Endothelial cell of umbilical vein (primary cell): ENCODE measurements around a stretch of chr12.

DNA sequence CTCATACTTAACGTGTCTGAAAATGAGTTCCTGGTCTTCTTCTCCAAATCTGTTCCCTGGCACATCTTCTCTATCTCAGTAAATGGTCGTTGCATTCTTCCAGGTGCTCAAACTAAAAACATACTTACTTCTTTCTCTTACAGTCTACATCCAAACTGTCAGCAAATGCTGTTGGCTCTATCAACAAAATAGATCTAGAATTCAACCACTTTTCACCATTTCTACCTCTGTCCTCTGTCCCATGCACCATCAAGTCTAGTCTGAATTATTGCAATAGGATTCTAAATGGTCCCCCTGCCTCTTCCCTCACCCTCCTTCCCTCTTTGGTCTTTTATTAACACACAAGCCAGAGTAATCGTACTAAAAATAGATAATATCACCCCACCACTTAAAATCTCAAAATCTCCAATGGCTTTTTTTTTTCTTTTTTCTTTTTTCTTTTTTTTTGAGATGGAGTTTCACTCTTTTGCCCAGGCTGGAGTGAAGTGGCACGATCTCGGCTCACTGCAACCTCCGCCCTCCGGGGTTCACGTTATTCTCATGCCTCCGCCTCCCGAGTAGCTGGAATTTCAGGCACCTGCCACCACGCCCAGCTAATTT lies 17.9 kb downstream of the NTN4 start:
- PRO-cap, result no peak
CAGE:
- cytosol, long polyA minus RNA, result no peak
- cytosol, long polyA plus RNA, result no peak
- long polyA plus RNA, result no peak
- nucleus, long polyA minus RNA, result no peak
- nucleus, long polyA plus RNA, result start-site peak on the minus strand centred at position 307 of the sequence, 202 bp wide, 159 and 99 reads in 2 replicates

DNA sequence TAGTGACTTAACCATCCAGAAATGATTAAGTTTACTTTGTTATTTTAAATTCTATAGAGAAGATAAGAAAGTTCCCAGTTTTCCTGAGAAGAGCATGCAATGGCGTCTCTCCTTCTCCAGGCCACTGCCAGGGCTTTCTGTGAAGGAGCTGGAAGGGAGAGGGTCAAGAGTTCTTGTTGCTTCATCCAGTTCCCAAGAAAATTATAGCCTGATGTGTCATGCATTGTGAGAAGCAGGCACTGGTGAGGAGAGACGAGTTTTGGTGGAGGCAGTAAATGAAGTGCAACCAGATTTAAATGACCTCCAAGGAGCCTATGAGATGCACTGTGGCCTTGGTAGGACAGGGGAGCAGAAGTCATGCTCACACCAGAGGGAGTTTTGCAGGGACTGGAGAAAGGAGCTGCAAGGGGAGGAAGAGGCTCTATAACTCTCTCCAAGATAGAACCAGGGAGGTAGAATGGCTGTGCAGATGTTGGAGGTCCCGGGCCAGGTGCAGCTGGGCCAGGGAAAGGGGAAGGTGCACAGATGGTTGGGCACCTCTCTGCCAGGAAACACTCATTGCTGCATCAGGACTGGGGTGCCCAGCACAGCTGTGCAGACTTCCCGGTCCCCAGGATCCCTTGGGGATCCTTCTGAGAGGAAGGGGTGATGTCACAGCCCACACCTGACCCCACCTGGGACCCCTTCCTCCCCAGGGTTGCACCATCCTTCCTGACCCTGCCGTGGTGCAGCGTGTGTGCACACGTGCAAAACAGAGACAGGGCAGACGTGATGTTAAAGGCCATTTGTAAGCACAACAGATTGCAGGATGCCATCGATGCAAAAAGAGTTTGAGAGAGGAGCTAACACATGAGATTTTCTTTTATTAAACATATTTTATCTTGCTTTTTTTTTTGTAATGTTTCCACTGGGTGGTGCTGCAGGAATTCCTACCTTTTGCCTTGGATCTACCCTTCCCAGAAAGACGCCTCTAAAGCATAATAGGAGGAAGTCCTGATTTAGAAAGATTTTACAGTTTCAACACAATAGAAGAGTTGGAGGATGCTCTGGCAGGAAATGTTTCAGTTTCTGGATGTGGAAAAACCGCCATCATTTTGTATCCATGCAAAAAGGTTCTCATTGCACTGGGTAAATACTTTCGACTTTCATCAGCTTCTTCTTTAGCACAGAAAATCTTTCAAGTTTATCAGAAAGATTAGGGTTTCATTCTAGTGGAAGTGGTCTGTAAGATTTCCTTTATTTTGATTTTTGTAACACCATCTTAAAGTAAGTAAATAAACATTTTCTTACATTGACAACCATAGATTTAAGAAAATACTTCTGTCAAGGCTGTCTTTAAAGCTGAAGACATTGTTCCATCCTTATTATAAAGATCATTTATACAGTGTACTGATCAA lies 14.7 kb downstream of the ELK3 start:
- PRO-cap, result bidirectional peak, plus-strand start at position 369 of the sequence, minus-strand start at position 139 of the sequence; unidirectional peak, plus-strand start at position 825 of the sequence
CAGE:
- cytosol, long polyA minus RNA, result no peak
- cytosol, long polyA plus RNA, result no peak
- long polyA plus RNA, result no peak
- nucleus, long polyA minus RNA, result no peak
- nucleus, long polyA plus RNA, result no peak

- PRO-cap, result bidirectional peak, plus-strand start at chr12:96237944, minus-strand start at chr12:96237728
CAGE:
- cytosol, long polyA minus RNA, result no peak
- cytosol, long polyA plus RNA, result no peak
- long polyA plus RNA, result no peak
- nucleus, long polyA minus RNA, result no peak
- nucleus, long polyA plus RNA, result no peak
These were observed 43.5 kb downstream of the ELK3 start for GRCh38 chr12:96237503-96238254.

DNA sequence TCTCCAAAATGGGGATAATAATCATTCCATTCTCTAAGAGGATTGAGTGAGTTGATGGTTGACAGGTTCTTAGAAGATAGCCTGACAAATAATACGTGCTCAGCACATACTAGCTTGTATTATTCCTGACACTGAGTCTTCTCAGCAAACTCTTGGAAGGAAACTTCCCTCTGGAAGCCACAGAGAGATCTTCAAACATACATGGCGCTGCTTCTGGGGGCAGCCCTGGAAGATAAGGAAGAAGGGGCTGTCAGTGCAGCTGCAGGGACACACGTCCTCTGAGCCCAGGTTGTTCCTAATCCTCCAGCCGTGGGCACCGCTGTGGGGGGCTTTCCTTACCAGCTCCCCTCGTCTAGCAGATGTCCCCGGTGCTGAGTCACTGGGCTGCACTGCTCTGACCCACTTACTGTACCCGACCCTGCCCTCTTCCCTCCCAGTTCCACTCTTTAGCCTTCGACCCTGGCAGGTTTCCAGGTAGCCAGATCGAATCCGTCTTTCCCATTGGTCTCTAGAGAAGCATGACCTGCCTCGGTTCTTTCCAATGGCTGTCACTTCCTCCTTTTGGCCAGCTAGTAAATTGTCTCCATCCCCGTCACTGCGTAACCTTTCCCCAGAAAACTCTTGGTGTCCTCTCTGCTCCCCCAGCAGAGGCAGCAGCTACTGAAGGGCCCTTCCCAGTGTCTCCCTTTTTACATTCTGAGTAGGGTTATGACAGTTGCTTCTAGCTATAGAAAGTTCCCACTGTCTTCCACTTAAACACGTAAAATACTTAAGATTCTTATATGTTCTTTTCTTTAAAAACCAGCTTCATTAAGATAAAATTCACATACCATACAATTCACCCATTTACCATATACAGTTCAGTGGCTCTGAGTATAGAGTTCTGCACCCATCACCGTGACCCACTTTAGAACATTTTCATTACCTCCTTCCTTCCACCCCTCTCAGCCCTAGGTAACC lies 48.5 kb downstream of the ELK3 start:
- PRO-cap, result no peak
CAGE:
- cytosol, long polyA minus RNA, result no peak
- cytosol, long polyA plus RNA, result no peak
- long polyA plus RNA, result no peak
- nucleus, long polyA minus RNA, result no peak
- nucleus, long polyA plus RNA, result no peak

- PRO-cap, result bidirectional peak, plus-strand start at chr12:96398819, minus-strand start at chr12:96398614
CAGE:
- cytosol, long polyA minus RNA, result no peak
- cytosol, long polyA plus RNA, result no peak
- long polyA plus RNA, result no peak
- nucleus, long polyA minus RNA, result no peak
- nucleus, long polyA plus RNA, result no peak
These were observed 1.6 kb downstream of the CDK17 start for GRCh38 chr12:96398777-96398851.

- PRO-cap, result no peak
CAGE:
- cytosol, long polyA minus RNA, result no peak
- cytosol, long polyA plus RNA, result no peak
- long polyA plus RNA, result no peak
- nucleus, long polyA minus RNA, result no peak
- nucleus, long polyA plus RNA, result no peak
These were observed 288 bp downstream of the CDK17 start for GRCh38 chr12:96399925-96400376.

GRCh38 chr12:98464050-98464781 lies 51.2 kb upstream of the TMPO start:
- PRO-cap, result no peak
CAGE:
- cytosol, long polyA minus RNA, result no peak
- cytosol, long polyA plus RNA, result no peak
- long polyA plus RNA, result no peak
- nucleus, long polyA minus RNA, result no peak
- nucleus, long polyA plus RNA, result no peak

- PRO-cap, result bidirectional peak, plus-strand start at chr12:98593743, minus-strand start at chr12:98593486
CAGE:
- cytosol, long polyA minus RNA, result no peak
- cytosol, long polyA plus RNA, result no peak
- long polyA plus RNA, result no peak
- nucleus, long polyA minus RNA, result no peak
- nucleus, long polyA plus RNA, result no peak
These were observed 320 bp upstream of the SLC25A3 start for GRCh38 chr12:98593164-98593567.

DNA sequence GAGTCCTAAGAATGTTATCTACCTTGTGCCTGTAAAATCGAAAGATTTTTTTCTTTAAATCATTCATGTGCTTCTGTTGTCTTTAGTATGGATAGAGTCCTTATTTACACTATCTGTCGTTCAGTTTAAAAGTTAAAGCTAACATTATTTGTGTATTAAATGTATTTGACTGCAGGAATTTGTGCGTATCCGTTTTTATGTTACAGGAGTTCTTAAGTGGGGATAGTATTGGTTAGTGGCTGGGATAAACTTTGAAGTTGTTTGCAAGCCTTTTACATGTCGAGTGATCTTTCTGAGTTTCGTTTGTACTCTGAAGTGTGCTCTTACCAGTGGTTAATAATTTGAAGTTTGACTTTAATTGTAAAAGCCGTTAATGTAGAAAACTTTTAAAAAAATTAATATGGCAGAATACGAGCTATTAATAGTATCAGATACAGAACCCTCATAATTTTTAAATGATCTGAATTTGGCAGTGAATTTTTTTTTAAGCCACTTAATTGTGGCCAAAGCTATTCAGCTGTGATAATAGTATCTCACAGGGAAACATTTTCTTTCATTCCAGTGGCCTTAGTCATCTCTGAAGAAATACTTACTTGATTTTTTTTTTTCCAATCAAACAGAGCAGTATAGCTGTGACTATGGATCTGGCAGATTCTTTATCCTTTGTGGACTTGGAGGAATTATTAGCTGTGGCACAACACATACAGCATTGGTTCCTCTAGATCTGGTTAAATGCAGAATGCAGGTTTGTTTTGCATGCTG lies 1.5 kb downstream of the SLC25A3 start:
- PRO-cap, result bidirectional peak, plus-strand start at position 622 of the sequence, minus-strand start at position 457 of the sequence
CAGE:
- cytosol, long polyA minus RNA, result no peak
- cytosol, long polyA plus RNA, result no peak
- long polyA plus RNA, result no peak
- nucleus, long polyA minus RNA, result no peak
- nucleus, long polyA plus RNA, result no peak

- PRO-cap, result no peak
CAGE:
- cytosol, long polyA minus RNA, result no peak
- cytosol, long polyA plus RNA, result no peak
- long polyA plus RNA, result no peak
- nucleus, long polyA minus RNA, result no peak
- nucleus, long polyA plus RNA, result no peak
These were observed 4.5 kb downstream of the SLC25A3 start for GRCh38 chr12:98597649-98598706.

DNA sequence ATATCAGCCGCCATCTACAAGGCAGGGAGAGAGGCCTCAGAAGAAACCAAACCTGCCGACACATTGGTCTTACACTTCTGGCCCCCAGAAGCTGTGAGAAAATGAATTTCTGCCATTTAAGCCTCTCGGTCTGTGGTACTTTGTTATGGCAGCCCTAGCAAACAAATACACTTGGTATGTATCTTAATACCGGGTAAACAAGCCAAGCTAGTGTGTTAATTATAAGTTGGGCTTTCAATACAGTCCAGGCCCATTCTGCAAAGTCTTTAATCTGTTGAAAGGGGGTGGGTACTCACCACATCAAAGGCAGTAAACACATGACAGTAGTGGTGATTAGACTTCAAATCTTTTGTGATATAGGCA lies 127.6 kb downstream of the APAF1 start:
- PRO-cap, result no peak
CAGE:
- cytosol, long polyA minus RNA, result no peak
- cytosol, long polyA plus RNA, result no peak
- long polyA plus RNA, result no peak
- nucleus, long polyA minus RNA, result no peak
- nucleus, long polyA plus RNA, result no peak

GRCh38 chr12:100137583-100138083 lies 5.0 kb downstream of the BLTP3B start:
- PRO-cap, result no peak
CAGE:
- cytosol, long polyA minus RNA, result no peak
- cytosol, long polyA plus RNA, result no peak
- long polyA plus RNA, result no peak
- nucleus, long polyA minus RNA, result no peak
- nucleus, long polyA plus RNA, result no peak

DNA sequence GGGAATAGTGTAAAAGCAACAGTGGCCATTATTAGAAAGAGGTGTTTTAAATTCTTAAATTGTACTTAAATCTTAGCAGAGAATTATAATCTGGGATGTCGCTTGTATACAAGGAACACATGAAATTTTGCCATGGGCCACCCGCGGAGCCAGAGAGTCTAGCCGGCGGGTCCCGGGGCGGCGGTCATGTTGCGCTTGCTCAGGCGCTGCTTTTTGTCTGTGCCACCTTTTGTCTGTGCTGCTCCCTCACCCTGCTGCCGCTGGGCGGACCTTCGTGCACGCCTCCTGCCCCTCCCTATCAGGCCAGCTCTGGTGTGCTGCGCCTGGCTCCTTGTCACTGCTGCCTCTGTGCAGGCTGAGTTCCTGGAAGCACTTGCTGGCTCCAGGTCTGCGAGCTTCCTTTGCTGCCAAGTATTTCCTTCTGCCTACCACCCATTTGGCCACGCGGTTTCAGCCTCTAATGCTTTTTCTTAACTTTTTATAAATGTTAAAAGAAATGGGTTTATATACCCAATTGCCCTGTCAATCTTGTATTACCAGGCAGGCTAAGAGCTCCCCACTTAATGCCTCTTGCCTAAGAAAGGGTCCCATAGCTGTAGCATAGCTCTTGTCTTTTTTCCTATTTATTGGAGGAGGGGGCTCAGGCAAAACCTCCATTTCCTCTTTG lies 21.3 kb upstream of the BLTP3B start:
- PRO-cap, result bidirectional peak, plus-strand start at position 340 of the sequence, minus-strand start at position 237 of the sequence
CAGE:
- cytosol, long polyA minus RNA, result no peak
- cytosol, long polyA plus RNA, result no peak
- long polyA plus RNA, result no peak
- nucleus, long polyA minus RNA, result no peak
- nucleus, long polyA plus RNA, result no peak

DNA sequence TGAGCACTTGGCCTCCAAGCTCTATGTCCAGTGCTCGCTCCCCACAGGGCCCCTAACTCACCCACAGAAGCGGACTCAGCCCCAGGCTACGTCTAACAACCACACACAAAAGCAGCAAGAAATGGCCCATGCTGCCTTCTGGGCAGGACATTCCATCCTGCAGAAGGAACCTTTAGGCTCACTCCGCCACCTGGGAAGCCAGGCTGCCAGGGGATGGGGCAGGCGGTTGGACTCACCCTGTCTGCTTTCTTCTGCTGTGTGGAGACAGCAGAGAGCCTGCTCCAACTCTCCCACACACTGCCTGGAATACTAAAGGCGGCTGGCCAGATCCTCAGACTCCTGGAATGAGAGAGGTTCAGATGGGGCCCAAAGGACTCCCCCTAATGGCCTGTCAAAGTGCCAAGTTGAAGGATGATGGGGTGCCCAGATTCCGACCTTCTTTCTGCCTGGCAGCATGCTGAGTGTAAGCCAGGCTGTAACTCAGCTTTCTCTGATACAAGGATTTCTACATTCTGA lies 27.7 kb upstream of the BLTP3B start:
- PRO-cap, result no peak
CAGE:
- cytosol, long polyA minus RNA, result no peak
- cytosol, long polyA plus RNA, result no peak
- long polyA plus RNA, result no peak
- nucleus, long polyA minus RNA, result no peak
- nucleus, long polyA plus RNA, result no peak

DNA sequence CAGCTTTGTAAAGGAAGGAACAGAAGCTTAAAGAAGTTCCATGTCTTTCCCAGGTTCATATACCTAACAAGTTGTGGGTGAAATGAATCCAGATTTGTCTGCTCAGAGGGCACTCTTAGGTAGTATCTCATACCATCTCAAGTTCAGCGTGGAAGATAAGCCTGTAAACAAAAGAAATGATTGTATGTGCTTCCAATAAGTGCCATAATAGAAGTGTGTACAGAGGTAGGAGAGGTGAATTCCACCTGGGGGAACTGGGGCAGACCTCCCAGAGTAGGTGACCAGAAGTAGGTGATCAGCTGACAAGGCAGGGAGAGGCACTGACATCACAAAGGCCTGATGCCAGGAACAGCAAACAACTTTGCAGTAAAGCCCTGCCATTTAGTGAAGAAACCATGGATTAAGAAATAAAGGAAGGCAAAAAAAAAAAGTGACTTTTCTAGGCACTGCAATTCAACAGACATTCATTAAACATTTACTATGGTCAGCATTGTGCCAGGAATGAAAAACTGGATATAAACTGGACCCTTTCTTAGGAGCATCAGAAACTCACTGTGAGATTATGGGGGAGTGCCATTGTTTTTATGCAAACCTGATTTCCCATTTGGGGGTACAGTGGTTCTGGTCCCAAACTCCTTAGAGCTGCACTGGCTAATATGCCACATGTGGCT lies 31.2 kb downstream of the NR1H4 start:
- PRO-cap, result no peak
CAGE:
- cytosol, long polyA minus RNA, result no peak
- cytosol, long polyA plus RNA, result no peak
- long polyA plus RNA, result no peak
- nucleus, long polyA minus RNA, result no peak
- nucleus, long polyA plus RNA, result no peak

DNA sequence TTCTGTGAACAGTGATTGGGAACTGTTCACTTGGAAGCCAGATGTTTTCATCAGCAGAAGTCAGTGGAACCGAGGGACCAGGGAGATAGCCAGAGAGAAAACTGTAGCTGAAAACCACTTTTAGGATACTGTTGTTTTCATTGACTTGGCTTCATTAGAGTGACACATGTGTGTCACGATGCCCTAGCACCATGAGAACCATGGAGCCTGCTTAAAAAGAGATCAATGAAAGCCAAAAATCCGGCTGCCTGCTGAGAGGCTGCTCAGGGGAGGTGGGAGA lies 192.1 kb downstream of the ANO4 start:
- PRO-cap, result no peak
CAGE:
- cytosol, long polyA minus RNA, result no peak
- cytosol, long polyA plus RNA, result no peak
- long polyA plus RNA, result no peak
- nucleus, long polyA minus RNA, result no peak
- nucleus, long polyA plus RNA, result no peak

GRCh38 chr12:101146279-101146939 lies 63.6 kb downstream of the SLC5A8 start:
- PRO-cap, result no peak
CAGE:
- cytosol, long polyA minus RNA, result no peak
- cytosol, long polyA plus RNA, result no peak
- long polyA plus RNA, result no peak
- nucleus, long polyA minus RNA, result no peak
- nucleus, long polyA plus RNA, result no peak

DNA sequence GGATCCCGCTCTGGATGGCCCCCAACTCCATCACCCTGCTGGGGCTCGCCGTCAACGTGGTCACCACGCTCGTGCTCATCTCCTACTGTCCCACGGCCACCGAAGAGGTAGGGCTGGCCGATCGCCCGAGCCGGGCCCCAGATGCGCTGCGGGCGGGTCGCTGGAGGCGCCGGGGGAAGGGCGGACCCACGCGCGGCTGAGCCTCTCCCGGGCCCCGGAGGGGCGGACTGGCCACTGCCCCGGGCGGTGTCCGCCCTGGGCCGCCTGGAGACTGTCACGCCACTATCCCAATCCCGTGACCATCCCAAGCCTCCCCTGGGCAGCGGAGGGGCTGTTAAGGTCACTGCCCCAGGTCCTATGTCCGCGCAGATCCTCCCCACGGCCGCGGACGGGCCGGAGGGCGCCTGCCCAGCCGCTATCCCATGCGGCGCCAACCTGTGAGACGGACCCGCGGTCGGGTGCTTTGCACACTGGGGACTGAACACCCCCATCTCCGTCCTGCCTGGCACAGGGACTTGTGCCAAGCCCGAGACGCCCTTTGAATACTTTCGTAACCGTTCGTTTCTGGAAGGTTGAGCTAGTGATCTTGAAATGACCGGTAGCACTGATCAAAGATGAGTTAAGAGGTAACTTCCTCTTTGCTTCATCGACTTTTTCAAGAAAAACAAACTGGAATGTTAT lies 728 bp downstream of the CHPT1 start:
- PRO-cap, result bidirectional peak, plus-strand start at position 234 of the sequence, minus-strand start at position 229 of the sequence
CAGE:
- cytosol, long polyA minus RNA, result no peak
- cytosol, long polyA plus RNA, result no peak
- long polyA plus RNA, result no peak
- nucleus, long polyA minus RNA, result no peak
- nucleus, long polyA plus RNA, result no peak

DNA sequence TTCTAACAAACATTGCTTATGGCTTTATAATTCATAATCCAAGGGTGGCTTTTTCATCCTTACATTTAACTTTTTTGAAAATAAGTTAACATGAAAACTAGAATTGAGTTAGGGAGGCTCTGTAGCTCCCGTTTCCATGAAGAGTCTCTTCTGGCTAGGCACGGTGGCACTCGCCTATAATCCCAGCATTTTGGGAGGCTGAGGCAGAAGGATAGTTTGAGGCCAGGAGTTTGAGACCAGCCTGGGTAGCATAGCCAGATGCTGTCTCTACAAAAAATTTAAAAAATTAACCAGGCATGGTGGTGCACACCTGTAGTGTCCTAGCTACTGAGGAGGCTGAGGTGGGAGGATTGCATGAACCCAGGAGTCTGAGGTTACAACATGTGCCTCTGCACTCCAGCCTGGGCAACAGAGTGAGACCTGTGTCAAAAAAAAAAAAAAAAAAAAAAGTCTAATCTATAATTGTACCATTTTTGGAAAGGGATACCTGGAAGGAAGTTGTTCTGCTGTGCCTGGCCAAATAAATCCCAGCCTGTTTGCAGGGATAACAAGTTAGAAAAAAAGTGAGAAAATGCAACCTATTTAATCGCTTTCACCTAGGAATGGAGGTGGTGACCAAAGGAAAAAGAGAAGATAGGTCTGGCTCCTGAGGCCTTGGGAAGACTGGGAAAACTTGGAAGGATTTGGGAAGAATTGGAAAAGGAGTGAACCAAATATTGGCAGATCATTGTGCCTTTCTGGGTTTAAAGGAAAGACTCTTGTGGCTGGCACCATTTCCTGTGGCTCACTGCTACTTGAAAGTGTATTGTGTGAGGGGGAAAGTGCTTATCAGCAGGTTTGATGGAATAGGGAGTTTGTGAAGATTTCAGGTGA lies 11.8 kb downstream of the CHPT1 start:
- PRO-cap, result no peak
CAGE:
- cytosol, long polyA minus RNA, result no peak
- cytosol, long polyA plus RNA, result no peak
- long polyA plus RNA, result no peak
- nucleus, long polyA minus RNA, result no peak
- nucleus, long polyA plus RNA, result no peak

DNA sequence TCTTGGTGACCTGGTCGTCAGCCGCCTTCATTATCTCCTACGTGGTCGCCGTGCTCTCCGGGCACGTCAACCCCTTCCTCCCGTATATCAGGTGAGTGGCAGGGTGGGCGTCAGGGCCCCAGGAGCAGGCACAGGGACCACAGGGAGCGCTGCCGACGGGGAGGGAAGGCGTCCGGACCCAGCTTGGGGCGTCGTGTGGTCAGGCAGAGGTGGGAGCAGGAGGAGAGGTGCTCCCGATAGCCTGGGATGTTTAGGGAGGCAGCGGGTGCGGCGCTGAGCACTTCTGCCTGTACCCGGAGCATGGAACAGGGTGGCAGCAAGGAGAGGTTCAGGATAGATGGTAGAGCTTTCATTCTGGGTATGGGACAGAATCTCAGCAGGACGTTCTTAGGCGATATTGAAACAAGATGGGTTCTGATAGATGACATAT lies 465 bp downstream of the DRAM1 start:
- PRO-cap, result bidirectional peak, plus-strand start at position 131 of the sequence, minus-strand start at position 197 of the sequence
CAGE:
- cytosol, long polyA minus RNA, result no peak
- cytosol, long polyA plus RNA, result no peak
- long polyA plus RNA, result no peak
- nucleus, long polyA minus RNA, result no peak
- nucleus, long polyA plus RNA, result no peak